B cell (primary cell): Measurements from ENCODE around the genes NHSL2, PHKA1, CHIC1, SLC16A2 and NEXMIF.

DNA sequence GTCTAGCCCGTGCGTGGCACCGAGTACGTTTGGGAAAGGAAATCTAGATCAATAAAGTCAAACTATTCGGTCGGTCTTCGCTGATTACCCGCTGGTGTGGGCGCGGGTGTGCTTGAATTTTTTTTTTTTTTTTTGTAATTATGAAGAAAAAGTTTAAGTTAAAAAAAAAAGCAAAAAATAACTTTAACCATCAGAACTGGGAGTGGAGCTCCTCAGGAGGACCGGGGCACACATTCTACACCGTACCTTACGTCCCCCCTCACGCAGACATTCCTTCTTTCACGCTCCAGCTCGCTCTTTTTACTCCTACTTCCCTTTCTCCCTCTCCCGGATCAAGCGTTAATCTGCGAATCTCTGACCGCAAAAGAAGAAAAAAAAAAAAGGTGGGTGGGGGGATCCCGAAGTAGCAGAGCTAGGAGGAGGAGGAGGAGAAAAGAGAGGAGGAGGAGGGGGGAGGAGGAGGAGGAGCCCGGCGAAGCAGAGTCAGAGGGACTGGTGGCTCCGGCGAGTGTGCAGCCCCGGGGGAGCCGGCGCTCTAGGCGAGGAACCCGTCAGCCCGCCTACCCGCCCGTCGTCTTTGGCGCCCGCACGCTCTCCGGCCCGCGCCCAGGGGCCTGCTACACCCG lies at the start of gene NHSL2:
NHSL2 (plus strand) TSS at position 486 of the 626 bp plus-strand sequence.
- PRO-cap: no peak
- CAGE, long polyA plus RNA: no peak

GRCh38 chrX:72045469-72046126 lies 135.0 kb downstream of the NHSL2 start:
- PRO-cap: no peak
- CAGE, long polyA plus RNA: no peak

DNA sequence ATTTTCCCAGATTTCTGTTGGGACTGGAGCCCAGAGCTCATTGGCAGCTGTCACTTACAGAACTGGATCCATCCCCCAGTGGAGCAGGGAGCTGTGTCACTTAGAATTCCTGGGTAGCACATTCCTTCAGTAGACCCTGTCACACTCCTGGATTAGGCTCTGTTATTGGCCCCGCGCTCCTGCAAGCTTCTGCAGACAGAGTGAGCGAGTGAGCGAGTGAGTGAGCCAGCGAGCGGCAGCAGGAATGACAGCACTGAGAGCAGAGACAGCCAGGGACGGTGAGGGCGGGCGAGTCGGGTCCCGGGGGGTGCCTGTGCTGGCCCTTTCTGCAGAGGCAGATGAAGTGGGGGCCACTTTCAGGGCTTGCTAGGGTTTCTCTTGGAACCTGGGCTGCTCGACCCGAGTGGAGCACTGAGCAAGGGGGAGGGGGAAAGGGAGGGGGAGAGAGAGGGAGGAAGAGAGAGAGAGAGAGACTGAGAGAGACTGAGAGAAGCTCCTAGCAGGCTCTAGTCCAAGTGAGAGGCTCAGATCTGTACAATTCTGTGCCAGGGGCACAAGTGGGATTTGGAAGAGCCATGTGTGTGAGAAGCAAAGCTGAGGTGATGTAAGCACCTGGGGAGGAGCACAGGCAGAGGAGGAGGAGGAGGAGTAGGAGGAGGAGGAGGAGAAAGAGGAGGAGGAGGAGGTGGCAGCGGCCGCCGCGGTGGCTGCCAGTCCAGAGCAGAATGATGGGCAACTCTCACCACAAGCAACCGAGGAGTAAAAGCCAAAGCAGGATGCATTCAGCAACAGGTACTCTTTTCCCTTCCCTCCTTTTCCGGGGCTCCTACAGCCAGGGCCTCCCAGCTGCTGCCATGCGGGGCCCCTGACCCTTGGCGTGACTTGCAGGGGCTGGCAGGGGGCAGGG lies 112.3 kb upstream of the PIN4 start:
- PRO-cap: no peak
- CAGE, long polyA plus RNA: no peak

DNA sequence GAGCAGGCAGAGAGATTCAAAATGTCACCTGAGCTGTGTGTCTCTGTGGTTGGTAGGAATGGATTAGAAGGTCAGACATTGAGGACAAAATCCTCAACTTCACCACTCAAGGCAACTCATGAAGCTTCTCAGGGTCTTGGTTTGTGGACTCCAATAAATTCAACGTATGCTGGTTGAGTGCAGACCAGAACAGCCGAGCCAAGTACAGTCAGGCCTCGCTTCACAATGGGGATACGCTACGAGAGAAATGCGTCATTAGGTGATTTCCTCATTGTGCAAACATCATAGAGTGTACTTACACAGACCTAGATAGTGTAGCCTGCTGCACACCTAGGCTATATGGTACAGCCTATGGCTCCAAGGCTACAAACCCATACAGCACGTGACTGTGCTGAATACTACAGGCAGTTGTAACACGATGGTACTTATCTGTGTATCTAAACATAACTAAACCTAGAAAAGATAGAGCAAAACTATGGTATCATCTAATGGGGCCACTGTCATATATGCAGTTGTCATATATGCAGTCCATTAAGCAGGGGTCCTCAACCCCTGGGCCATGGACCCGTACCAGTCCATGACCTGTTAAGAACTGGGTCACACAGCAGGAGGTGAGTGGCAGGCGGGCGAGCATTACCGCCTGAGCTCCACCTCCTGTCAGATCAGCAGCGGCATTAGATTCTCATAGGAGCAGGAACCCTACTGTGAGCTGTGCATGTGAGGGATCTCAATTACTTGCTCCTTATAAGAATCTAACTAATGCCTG lies 81.4 kb upstream of the PIN4 start:
- PRO-cap: no peak
- CAGE, long polyA plus RNA: no peak

DNA sequence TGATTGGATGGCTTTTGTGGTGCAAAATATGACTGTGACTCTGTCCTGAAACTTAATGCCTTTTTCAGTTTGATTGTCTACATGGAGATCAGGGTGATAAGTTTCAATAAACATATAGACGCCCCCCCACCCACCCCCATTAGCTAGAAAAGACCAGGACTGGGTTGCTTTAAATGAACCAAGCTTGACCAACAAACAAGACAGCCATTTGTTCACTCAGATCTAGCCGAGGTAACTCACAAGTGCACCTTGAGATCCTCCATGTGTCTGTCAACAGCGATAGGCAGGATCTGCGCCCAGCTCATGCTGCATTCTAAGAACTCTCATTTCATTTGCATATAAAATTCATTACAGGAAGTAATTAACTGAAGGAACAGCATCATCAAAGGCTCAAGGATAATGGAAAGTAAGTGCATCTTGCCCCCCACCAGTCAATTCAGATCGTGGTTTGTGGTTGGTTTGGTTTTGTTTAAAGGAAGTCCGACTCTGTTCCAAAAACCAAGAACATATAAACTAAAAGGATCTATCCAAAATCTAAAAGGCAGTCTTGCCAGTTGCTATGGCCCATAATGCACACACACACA lies 37.3 kb upstream of the PIN4 start:
- PRO-cap: no peak
- CAGE, long polyA plus RNA: no peak

- PRO-cap: no peak
- CAGE, long polyA plus RNA: no peak
Observed at GRCh38 chrX:72272931-72273558, 4.0 kb downstream of the RPS4X start.

GRCh38 chrX:72430945-72431761 lies 125.4 kb upstream of the CITED1 start:
- PRO-cap: no peak
- CAGE, long polyA plus RNA: no peak

- PRO-cap: no peak
- CAGE, long polyA plus RNA: no peak
Observed at GRCh38 chrX:72711978-72712920, 1.9 kb downstream of the PHKA1 start.

- PRO-cap: no peak
- CAGE, long polyA plus RNA: no peak
Observed at GRCh38 chrX:72713338-72714382, at the start of gene PHKA1. TSS of gene PHKA1 (minus strand) at chrX:72714306.

DNA sequence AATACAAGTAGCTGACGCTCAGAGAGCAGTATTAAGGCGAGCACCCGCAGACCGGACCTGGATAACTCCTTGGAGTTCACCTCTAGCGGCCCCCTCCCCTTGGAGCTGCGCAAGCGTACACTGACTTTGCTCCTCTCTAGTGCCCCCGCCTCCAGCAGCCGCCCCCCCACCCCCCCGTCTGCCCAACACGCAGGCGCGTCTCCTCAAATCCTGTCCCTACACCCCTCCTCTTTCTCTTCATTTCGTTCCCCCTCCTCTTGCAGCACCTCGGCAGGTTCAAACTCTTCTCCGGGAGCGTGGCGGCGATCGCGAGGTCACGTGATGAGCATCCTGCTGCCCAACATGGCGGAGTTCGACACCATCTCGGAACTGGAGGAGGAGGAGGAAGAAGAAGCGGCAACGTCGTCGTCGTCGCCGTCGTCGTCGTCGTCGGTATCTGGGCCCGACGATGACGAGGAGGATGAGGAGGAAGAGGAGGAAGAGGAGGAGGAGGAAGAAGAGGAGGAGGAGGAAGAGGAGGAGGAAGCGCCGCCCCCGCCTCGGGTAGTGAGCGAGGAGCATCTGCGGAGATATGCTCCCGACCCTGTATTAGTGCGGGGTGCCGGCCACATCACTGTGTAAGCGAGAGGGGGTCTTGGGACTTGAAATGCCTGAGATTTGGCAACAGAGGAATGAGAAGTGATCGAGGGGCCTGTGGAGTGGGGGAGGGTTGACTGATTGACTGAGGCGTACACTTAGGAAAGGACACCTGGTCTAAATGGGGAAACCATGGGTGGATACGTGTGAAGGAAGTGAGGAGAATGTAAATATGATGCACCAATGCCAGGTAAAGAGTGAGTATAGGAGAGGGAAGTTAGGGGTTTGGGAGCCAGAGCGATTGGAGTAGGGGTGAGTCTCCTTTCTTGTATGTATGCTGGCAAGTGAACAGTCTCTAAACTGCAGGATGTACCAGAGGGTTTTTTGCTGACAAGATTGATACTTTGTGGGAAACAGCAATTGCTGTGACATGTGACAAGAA lies at the start of gene CHIC1:
CHIC1 (plus strand) TSS at position 234 of the 1,018 bp plus-strand sequence.
- PRO-cap: bidirectional peak, plus-strand start at position 321 of the sequence, minus-strand start at position 69 of the sequence; bidirectional peak, plus-strand start at position 588 of the sequence, minus-strand start at position 590 of the sequence; bidirectional peak, plus-strand start at position 836 of the sequence, minus-strand start at position 723 of the sequence
- CAGE, long polyA plus RNA: no peak

DNA sequence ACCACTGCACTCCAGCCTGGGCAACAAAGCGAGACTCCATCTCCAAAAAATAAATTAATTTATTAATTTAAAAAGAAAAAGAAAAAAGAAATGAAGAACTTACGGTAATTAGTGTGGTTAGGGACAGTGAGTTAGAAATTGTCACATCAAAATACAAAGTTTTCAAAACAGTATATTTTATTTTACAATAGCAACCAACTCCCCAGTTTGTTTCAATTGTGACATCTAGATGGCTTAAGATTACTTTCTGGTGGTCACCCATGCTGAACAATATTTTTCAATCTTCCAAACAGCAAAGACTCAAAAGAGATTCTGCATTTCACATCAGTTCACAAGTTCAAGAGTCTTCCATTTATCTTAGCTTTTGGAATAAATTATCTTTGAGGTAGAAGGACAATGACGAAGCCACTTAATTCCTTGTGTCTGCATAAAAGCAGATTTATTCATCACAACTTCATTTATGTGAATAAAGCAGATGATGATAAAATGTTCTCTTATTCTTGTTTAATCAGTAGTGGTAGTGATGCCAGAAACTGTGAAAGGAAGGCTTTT lies 257.6 kb downstream of the CHIC1 start:
- PRO-cap: no peak
- CAGE, long polyA plus RNA: no peak

DNA sequence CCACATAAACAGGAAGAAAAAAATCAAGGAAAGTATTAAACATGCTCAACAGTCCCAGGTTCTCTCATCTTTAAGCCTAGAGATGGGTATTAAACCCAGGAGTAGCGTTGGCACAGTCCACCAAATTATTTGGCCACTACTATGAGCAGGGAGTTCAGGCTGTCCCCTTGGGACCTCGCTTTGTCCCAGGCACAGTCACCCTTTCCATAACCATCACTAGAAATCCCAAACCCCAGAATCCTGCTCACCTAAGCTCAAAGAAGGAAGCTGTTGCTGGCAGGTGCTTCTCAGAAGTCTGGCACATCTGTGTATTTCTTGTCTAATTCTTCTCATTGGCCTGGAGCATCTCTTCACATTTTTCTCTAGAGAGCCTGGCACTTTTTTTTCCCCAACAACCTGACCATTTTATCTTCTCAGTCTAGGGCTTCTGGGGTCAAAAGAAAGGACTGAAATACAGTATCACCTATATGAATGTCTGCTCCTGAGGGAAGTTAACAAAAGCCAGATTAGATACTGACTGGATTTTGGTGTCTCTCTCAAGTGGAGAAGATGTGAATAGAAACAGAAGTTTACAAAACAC lies 263.0 kb downstream of the CHIC1 start:
- PRO-cap: no peak
- CAGE, long polyA plus RNA: no peak

- PRO-cap: no peak
- CAGE, long polyA plus RNA: no peak
Observed at GRCh38 chrX:74054836-74055524, 249.0 kb upstream of the ZCCHC13 start.

DNA sequence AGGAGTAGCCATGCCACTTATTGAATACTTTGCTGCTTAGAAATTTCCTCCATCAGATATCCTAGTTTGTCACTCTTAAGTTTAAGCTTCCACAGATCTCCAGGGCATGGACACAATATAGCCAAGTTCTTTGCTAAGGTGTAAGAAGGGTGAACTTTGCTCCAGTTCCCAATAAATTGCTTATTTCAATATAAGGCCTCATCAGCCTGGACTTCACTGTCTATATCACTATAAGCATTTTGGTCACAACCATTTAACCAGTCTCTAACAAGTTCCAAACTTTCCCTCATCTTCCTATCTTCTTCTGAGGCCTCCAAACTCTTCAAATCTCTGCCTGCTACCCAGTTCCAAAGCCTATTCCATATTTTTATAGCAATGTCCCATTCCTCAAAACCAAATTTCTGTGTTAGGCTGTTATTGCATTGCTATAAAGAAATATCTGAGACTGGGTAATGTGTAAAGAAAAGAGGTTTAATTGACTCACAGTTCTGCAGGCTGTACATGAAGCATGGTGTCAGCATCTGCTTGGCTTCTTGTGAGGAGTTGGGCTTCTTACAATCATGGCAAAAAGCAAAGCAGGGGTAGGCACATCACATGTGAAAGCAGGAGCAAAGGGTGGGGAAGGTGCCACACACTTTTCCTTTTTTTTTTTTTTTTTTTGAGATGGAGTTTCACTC lies 213.3 kb upstream of the ZCCHC13 start:
- PRO-cap: no peak
- CAGE, long polyA plus RNA: no peak

DNA sequence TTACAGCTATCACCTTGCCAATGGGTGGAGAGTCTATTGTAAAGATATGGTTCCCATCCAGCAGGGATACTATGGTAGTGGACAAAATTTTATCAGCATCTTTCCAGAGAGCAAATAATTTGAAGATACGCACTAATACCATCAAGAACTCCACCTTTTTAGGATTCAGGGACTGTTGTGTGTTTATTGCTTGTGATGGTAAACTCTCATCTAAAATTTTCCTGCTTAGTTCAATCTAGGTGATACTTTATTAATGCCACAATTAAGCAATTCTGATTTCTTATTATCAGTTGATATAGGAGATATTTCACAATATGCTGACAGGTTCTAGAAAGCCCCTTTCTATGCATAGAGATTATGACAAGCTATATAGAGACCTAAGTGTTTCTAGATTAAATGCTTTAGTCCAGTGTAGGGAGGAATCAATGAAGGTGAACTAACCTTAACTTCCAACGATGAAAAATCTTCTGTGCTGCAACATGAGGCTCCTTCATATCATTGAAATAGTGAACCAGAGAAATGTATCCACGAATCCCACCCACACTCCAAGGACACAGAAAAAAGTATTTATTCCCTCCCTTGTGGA lies 65.9 kb upstream of the ZCCHC13 start:
- PRO-cap: no peak
- CAGE, long polyA plus RNA: no peak

DNA sequence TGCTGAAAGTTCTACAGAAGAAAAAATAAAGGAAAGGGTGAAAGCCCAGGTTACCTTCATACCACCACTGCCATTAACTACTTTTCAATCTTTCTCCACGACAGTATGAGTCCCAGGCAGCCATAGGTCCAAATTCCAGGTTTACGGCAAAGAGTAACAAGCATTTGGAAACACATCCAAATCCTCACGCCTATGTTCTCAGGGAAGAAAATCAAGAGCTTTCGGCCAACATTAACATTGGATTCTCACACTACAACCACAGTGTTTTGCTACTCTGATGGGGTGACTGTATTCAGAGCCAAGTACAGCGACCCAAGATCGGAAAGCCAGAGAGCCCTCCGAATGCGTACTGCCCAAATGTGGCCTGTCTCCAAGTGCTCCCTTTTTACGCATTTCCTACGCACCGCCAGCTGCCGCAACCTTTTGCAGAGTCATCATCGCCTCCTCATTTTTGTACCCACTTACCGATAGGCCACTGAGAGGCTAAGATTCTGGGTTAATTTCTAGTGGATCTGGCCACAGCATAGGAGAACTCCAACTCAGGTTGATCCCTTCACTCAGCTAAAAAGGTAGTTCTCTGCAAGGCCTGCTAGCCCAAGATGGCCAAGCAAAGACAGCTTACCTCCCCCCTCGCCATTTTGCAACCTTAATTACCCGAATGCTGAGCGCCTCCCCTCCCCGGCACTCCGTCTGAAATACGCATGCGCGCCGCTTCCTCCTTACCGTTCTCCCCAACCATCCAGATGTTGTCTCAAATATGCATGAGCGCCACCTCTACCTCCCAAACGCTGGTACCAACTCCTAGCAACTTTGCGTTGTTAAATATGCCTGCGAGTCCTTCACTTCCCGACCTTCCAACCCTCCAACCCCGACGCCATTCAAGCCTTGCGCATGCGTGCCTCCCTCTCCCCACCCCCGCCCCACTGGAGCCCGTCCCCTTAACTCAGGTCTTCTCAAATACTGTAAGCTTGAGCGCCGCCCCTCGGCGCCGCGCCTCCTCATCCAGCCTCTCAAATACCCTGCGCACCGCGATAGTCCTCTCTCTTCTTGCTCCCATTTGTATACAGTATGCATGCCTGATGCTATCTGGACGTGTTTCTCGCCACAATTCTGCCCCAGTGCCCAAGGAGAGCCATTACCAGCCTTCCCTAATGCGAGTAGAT lies 11.9 kb upstream of the ZCCHC13 start:
- PRO-cap: bidirectional peak, plus-strand start at position 486 of the sequence, minus-strand start at position 359 of the sequence; unidirectional peak, minus-strand start at position 571 of the sequence; unidirectional peak, minus-strand start at position 648 of the sequence; bidirectional peak, plus-strand start at position 1,040 of the sequence, minus-strand start at position 880 of the sequence
- CAGE, long polyA plus RNA: start-site peak on the minus strand centred at position 870 of the sequence, 83 bp wide, 55 and 78 reads in 2 replicates

- PRO-cap: no peak
- CAGE, long polyA plus RNA: no peak
Observed at GRCh38 chrX:74421230-74421802, at the start of gene SLC16A2. TSS of gene SLC16A2 (plus strand) at chrX:74421493.

GRCh38 chrX:74925181-74926245 lies at the start of gene NEXMIF:
TSS of gene NEXMIF (minus strand) at chrX:74925452.
- PRO-cap: unidirectional peak, minus-strand start at chrX:74925287
- CAGE, long polyA plus RNA: no peak

DNA sequence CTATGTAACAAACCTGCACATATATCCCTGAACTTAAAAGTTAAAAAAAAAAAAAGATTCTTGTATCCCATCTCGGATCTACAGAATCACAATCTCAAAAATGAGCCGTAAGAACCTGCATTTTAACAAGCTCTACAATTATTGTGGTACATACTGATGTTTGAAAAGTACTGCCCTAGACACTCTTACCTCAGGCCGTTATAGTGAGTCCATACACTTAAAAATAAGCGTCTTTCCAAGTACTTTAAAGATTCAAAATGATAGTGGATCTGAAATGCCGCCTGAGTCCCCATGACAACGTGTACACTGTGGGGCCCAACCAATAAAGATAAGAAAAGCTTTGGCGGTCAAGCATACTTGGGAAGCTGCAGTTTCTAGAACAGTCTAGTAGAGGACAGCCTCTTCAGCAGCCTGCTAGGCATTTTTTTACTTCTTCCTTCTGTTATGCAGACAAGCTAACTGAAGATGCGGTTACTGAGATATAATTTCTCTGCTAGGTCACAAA lies 544 bp upstream of the UPRT start:
- PRO-cap: no peak
- CAGE, long polyA plus RNA: no peak

GRCh38 chrX:75744469-75744825 lies 40.6 kb downstream of the MAGEE2 start:
- PRO-cap: no peak
- CAGE, long polyA plus RNA: no peak